ENCODE measurements around a stretch of chr12.

DNA sequence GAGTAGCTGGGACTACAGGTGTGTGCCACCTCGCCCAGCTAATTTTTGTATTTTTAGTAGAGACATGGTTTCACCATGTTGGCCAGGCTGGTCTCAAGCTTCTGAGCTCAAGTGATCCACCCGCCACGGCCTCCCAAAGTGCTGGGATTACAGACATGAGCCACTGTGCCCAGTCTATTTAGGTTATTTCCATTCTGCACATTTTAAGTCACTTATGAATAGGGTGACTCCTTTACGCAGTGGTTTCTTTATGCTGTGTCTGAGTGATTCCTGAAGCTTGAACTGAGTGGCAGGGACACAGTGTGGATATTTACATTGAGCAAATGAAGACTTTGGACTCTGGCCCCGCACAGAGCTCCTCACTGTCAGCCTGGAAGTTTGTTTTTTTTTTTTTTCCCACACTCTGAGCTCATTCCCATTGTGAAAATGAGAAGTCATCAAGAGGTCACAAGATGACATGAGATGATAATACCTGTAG lies 72.6 kb downstream of the TBX3 start:
- PRO-cap = no peak

- PRO-cap = no peak
Measured at GRCh38 chr12:114670350-114671376, 13.3 kb downstream of the TBX3 start.

GRCh38 chr12:114685862-114686368 lies 1.9 kb upstream of the TBX3 start:
- PRO-cap = no peak

DNA sequence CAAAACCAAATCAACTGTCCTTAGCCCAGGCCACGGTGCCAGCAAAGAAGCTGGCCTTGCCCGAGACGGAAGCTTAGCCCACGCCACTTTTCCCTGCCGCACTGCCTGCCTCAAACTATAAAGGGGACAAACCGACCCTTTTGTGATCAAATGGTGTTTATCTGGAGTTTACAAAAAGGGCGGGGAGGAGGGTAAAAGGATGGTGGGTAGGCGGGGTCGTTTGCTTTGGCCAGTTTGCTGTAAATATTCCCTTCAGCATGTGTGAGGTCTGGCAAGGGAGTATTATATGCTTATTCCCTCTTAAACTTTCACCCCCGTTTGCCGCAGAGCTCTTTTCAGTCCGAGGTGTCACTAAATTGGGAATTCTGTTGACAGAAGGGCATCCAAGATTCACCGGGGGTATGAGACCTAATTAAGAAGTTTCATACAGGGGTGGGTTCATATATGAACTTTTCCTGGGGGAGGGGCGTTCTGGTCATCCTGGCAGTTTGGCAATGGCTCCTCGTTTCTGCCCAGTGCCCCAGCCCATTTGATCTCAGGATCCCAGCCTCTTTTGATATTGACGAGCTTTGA lies 3.9 kb upstream of the TBX3 start:
- PRO-cap = no peak

DNA sequence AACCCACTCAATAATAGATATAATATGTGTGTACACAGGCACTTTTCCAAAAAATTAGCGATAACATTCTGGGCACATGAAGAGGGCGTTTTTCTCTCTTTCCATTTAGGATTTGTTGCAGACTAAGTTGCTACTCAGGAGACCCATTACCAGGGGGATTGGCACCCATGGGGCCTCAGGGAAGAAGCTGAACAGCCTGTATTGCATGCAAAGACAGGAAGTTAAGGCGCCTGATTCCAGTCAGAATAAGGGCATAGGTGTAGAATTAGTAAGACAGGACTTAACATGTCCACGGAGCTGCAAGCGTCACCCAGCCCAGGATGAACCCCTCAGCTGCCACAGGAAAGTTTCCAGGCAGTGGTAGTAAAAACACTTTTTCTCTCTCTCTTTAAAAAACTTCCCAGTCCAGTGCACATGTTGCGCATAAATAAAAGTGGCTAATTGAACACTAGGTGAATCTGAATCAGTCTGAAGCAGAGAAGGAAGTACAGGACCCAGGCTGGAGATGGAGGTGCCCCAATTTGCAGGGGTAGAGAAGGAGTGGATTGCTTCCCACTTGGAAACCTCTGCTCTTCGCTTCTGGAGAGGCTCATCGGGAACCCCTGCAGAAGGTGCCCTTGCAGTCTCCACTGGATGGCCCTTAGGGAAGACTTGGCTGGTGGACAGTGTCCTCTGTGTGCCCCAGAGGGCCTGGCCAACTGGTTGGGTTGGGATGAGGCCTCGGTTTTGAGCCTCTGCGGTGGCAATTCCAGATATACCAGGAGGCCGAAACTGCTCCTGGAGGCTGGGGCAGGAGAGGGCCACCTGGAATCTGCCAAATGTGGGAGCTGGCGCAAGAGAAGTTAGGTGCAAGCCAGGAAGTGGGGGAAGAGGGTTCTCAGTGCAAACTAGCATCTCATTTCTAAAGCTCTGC lies 10.6 kb upstream of the TBX3 start:
- PRO-cap = no peak

DNA sequence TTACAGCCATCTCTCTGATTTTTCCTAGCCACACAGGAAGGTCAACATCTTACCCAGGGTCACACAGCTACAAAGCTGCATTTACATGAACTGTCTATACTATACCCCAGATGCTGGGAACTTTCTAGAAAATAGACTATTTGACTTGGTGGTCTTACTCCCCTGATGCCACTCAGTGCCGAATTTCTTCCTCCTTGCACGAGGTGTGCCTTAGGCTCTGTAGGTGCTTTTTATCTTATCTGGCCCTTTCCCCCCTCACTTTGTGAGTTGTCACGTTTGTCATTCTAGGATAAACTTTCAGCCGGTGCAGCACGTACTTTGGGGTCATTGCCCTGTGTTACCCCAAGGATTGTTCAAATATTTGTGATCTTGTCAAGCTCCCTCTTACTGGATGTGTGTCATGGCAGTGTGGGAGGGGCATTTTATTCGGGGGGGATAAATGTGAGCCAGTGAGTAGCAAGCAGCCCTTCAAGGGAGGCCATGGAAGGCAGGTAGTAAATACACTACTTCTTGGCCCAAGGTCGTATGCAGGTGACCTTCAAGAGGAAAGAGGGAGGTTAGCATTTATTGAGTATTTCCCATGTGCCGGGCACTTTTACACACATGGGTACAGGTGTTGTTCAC lies 410.1 kb upstream of the TBX3 start:
- PRO-cap = no peak

- PRO-cap = no peak
Measured at GRCh38 chr12:115096661-115097330, 412.8 kb upstream of the TBX3 start.

DNA sequence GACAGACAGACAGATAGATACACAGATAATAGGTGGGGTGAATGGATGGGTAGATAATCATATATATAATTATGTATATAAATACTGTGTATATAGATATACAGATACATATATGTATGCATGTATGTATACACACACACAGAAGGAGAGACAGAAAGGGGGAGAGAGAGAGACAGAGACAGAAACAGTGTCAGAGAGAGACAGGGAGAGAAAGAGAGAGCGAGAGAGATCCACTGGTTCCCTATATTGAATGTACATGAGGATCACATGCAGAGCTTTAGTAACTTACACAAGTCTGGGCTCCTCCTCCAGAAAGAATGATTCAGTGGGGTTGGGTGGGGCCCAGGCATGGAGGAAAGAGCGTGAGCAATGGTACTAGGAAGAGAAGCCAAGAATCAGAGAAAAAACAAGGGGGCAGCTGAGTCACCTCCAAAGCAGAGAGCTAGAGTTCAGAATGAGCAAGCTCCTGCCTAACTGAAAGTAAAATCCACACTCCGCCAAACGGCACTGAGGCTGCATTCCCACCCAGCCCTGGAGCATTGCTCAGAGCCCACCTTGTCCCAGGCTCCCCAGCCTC lies 670.0 kb upstream of the TBX3 start:
- PRO-cap = no peak

- PRO-cap = no peak
Measured at GRCh38 chr12:115438961-115439608, 755.1 kb upstream of the TBX3 start.

- PRO-cap = no peak
Measured at GRCh38 chr12:115791329-115791900, 486.1 kb downstream of the MED13L start.

- PRO-cap = no peak
Measured at GRCh38 chr12:116008223-116009378, 268.9 kb downstream of the MED13L start.

DNA sequence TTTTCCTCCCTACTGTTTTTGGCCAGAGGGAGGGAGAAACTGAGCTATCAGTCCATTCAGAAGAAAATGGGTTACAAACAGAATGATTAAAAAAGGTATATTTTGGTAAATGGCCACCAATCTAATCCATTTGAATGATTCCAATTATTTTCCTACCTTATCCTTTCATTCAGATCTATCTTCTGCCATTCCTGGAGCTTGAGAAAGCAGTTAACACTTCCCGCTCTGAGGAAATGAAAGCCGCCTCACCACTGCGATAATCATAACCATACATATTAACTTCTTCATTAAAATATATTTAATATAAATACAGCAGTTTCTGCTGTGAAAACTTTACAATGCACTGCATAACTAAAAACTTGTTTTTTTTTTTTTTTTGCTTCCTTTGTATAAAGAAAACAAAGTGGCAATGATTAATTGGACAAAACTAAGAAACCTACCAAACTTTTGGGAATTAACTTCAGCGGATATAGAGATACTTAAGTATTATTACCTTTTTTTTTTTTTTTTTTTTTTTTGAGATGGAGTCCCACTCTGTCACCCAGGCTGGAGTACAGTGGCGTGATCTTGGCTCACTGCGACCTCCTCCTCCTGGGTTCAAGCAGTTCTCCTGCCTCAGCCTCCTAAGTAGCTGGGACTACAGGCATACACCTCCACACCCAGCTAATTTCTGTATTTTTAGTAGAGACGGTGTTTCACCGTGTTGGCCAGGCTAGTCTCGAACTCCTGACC lies 71.7 kb downstream of the MED13L start:
- PRO-cap = no peak

DNA sequence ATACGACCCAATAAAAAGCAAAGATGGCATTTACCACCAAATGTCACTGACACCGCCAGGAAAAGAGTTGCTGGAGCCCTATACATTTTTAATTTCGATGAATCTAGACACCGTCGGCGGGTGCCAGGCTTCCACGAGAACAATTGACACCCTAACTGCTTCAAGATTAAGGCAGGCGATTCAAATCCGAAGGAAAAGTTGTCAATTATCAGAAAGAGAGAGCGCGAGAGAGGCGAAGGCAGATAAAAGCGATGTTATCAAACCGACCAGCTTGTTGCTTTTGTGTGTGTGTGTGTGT lies 1.5 kb downstream of the MED13L start:
- PRO-cap = no peak

DNA sequence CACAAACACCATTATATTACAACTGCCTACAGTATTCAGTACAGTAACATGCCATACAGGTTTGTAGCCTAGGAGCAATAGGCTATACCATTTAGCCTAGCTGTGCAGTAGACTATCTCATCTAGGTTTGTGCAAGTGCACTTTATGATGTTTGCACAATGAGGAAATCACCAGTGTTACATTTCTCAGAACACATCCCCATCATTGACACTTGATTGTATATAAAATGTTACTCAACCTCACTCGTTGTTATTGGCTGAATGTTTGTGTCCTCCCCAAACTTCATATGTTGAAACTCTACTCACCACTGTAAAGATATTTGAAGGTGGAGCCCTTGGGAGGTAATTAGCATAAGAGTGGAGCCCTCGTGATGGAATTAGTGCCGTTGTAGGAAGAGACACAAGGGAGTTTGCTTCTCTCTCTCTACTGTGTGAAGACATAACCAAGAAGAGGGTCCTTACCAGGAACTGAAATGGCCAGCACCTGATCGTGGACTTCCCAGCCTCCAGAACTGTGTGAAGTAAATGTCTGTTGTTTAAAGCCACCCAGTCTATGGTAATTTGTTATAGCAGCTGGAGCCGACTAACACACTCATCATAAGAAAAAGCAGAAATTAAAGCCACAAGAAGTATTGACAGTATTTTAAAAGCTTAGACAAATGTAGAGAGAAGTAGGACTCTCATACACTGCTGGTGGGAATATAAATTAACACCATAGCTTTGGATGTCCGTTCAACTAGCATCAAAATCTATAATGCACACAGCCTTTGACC lies 3.3 kb upstream of the MED13L start:
- PRO-cap = no peak

DNA sequence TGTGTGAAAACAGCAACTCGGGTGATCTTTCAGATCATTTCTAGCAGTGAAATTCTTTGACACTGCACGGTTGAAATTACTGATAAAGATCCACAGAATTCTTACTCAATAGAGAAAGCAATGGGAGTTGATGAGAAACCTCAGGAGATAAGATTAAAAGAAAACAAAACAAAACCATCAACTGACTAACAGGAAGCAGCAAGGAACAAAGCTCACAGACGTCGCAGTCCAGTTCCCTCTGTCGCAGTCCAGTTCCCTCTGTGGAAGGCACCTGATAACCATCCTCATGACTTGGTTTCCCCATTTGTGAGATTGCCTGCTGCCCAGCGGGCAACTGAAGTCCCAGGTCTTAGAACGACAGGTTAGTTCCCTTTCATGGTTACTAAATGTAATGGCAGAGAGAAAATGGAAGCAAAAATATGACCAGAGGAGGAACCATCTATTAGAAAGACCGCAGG lies 4.9 kb upstream of the MED13L start:
- PRO-cap = no peak

DNA sequence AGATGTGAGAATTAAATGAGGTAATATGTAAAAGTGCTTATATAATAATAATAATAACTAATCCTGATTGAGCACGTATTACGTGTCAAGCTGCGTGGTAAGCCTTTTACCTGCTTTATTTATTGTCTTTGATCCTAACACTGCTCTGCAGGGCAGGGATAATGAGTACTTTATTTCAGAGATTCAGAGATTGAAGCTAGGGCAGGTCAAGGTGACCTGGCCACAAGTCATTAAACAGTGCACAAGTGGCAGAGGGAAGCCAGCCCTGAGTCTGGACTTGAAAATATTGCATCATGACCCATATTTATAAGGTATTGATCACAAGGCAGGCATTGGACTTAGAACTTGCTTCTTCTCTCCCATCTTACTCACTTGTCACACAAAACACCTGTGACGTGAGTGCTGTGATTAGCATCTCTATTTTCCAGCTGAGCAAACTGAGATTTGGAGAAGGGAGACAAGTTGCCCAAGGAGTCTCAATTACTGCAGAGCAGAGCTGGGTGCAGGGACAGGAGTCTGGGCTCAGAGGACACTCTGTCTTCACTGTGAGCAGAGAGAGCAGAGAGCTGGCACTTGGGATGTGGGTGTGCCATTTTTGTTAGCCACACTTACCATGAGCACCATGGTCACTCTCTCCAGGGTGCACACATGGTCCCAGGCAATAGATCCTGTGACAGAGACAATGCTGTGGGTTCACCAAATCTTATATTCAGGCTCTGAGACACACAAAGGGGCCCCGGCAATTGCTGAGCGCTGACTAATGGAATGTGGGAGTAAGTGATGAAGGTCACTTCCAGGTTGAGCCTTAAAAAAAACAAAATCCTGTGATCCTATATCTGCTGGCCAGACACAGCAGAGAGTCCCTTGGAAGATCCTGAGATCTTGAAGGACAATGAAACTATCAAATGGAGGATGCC lies 113.1 kb upstream of the MED13L start:
- PRO-cap = no peak

DNA sequence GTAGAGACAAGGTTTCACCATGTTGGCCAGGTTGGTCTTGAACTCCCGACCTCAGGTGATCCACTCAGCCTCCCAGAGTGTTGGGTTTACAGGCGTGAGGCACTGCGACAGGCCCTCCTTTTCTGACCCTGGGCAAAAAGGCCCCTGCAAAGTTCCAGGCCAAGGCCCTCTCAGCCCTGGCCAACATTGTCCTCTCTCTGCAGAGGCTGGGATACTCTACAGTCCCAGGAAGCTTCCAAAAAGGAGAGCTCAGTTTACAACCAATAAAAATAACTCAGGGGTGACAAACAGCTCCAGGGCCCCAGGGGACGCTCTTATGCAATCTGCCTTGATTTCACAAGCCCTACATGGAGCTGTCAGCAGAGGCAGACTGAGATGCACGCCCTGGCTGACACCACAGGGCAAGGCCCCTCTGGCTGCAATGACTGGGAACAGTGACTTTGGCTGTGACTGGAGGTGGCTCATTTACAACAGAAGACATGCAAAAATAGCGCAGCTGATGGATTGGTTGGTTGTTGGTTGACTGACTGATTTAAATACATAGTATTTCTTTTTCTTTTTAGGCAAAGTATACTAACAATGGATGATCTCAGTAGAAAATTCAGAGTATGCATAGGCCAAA lies 129.0 kb upstream of the MED13L start:
- PRO-cap = no peak

DNA sequence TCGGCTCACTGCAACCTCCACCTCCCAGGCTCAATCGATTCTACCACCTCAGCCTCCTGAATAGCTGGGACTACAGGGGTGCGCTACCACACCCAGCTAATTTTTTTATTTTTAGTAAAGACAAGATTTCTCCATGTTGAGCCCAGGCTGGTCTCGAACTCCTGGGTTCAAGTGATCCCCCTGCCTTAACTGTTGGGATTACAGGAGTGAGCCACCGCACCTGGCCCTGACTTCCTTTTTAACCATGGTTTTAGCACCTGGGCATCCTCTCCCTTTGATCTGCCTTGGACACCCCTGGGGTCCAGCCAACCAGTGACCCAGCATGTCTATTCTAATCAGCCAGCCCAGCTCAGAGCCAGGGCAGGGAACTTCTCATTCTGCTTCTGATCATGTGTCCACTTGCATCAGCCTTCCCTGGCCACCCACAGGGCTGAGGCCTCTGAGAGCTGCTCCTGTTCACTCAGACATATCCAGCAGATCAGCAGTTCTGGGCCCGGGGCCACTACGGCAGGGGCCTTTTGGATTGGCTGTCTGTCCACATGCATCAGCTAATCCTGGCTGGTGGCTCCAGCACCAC lies 118.0 kb upstream of the MAP1LC3B2 start:
- PRO-cap = no peak

- PRO-cap = no peak
Measured at GRCh38 chr12:116508149-116508617, 51.0 kb upstream of the MAP1LC3B2 start.

DNA sequence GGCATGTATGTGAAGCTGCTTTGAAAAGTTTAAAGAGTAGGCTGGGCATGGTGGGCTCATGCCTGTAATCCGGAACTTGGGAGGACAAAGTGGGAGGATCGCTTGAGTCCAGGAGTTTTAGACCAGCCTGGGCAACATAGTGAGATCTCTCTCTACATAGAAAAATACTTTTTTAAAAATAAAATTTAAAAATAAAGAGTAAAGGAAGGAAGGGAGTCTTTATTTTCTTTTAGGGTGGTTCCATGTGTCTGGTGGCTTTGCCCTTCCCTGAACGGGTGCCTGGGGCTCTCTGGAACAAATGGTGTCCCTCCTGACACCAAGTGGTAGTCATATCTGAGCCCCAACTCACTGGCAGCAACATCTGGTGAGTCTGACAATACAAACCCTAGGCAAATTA lies 42.0 kb downstream of the MAP1LC3B2 start:
- PRO-cap = no peak

Data from neuron (in vitro differentiated cells).